Camera-type eye (tissue), 1 donor: ENCODE measurements around a stretch of chr15.

DNA sequence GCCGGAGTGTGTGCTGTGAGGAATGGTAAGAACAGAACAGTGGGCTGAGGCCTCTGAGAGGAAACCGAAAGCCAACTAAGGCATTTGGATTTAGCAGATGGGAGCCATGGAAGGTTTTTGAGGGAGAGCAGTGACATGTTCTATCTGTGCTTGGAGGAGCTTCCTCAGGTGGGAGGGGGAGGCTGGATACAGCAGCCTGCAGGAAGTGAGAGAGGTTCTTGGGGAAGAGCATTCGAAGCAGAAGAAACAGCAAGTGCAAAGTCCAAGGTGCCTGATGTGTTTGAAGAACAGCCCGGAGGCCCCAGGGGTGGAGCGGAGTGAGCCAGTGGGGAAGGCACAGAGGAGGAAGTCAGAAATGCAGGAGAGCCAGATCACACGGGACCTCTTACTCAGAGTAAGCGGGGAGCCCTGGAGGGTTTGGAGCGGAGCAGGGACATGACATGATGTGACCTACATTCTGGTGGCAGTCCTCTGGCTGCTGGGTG lies 10.9 kb downstream of the ITGA11 start:
- RAMPAGE, long total RNA = no peak

DNA sequence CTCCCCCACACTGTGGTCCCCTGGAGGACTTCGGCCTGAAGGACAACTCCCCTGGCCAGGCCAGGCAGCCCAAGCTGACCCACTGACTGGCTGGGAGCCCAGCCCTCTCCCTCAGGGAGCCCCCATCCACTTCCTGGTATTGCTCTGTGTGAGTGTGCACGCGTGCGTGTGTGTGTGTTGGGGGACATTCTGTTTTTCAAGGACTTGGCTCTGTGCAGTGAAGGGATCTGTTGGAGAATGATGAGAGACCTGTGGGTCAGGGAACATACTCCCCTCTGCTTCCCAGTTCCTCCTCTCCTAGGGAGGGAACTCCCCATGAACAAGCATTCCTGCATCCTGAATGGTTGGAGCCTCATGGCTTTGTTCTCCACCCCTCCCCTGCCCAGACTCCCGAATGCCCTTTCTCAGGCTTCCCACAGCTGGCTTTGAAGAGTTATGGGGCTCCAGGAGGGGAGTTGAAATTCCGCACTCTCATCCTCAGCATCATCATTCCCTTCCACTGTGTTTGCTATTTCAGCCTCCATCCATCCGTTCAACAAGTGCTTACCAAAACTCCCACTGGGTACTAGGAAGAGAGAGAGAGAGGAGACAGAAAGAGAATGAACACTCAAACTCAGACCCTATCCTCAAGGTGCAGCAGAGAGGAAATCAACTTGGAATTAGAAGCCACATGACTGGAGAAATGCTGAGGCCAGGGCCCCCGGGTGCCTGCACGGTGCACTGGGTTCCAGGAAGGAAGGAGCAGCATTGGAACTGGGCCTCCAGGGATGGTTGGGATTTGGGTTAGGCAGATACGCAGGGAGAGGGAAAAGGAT lies 29.8 kb downstream of the CORO2B start:
- RAMPAGE, long total RNA = no peak

- RAMPAGE, long total RNA = no peak
Measured at GRCh38 chr15:68616474-68616940, 37.7 kb downstream of the CORO2B start.

DNA sequence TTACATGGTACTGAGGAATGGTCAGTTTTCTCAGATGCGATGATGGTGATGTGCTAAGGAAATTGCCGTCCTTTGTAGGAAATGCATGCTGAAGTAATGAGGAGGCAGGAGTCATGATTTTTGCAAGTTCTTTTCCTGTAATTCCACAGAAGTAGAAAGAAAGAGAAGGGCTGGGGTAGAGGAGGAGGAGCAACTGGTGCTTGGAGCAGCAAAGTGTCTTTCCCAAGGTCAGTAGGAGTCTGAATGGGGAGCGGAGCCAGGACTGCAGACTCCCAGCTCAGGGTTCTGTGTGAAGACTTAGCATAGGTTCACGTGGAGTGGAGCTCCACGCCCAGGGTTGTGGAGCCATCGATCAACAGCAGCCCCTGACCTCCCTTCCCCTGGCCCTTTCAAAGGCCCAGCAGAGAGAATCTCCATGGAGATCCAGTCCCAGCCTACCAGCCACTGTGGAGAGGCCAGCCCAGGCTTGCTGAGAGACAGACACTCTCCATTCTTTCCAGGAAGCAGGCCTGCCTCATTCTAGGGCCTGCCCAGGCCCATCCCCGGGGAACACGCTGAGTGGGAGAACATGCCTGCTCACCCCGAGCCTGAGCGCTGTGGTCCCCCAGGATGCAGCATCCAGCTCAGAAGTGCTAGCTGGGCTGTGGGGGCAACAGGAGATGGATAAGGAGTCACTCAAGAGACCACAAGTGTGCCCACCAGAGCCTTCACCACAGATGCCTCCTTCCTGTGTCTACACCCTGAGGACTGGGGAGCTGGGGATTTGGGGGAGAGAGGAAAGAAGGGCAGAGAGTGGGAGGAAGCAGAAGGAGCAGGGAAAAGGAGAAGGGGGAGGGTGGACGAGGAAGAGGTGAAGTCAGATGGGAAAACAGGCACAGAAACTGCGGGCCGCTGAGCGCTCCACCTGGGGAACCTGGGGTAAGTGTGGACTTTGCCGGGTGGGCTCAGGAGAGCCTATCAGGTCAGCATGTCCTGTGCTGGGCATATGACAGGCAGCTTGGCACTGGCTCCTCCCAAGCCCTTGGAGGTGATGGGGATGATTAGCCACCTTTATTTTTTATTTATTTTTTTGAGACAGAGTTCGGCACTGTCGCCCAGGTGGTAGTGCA lies 62.2 kb downstream of the CORO2B start:
- RAMPAGE, long total RNA = no peak

- RAMPAGE, long total RNA = no peak
Measured at GRCh38 chr15:68651048-68651664, 72.4 kb downstream of the CORO2B start.

- RAMPAGE, long total RNA = no peak
Measured at GRCh38 chr15:68776311-68777371, 44.1 kb downstream of the ANP32A start.

DNA sequence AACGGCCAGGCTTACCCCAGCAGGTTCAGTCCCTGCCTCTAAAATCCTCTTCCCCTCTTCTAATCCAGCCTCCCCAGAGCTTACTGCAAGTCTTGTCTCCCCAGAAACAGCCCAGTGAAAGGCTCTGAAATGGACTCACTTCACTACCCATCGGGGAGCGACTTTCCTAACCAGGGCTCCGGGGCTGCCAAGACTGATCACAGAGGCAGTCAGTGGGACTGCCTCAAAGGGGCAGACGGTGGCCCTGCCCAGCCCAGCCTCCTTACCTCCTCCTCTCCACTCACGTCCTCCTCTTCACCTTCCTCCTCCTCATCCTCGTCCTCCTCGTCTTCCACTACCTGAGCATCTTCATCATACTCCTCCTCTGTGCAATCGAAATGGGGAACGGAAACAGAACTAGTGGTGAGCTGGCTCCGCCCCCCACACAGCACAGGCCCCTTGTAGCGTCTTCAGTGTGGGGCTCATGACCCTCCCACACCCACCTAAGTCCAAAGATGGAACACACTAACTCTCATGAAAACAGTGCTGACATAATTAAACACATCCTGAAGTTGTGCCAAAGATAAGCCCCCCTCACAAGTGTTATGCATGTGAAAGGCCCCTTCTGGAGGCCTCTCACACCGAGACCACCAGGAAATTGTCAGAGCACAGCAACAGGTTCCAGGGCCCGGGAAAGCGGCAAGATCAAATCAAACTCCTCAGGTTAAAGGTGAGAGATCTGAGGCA lies 37.8 kb downstream of the ANP32A start:
- RAMPAGE, long total RNA = no peak

GRCh38 chr15:68801783-68802272 lies 18.9 kb downstream of the ANP32A start:
- RAMPAGE, long total RNA = no peak

- RAMPAGE, long total RNA = no peak
Measured at GRCh38 chr15:69455578-69456752, 3.3 kb downstream of the RPLP1 start.

DNA sequence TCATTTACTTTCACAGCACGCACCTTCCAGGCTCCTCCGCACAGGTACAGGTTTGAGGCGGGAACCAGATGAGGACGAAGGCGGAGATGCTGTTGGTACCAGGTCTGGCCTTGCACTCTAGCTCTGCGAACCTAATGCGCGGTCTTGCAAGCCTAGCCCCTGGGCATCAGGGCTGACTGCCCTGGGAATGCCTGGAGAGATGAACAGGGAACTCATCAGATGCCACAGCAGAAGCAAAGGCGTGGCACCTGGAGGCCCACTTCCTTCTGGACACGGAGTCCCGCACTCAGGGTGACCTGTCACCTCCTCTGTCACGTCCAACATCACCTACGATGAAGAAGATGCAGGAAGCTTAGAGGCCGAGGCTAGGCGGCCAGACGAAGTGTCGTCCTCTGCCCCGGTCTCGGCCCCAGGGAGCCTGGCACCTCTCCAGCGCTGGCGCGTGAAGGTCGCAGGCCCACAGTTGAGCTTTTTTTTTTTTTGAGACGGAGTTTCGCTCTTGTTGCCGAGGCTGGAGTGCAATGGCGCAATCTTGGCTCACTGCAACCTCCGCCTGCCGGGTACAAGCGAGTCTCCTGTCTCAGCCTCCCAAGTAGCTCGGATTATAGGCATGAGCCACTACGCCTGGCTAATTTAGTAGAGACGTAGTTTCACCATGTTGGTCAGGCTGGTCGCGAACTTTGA lies 9.5 kb downstream of the RPLP1 start:
- RAMPAGE, long total RNA = no peak

- RAMPAGE, long total RNA = no peak
Measured at GRCh38 chr15:69468151-69469354, 15.9 kb downstream of the RPLP1 start.

GRCh38 chr15:69482689-69483188 lies 30.1 kb downstream of the RPLP1 start:
- RAMPAGE, long total RNA = no peak

- RAMPAGE, long total RNA = no peak
Measured at GRCh38 chr15:69562580-69563841, 110.4 kb downstream of the RPLP1 start.

DNA sequence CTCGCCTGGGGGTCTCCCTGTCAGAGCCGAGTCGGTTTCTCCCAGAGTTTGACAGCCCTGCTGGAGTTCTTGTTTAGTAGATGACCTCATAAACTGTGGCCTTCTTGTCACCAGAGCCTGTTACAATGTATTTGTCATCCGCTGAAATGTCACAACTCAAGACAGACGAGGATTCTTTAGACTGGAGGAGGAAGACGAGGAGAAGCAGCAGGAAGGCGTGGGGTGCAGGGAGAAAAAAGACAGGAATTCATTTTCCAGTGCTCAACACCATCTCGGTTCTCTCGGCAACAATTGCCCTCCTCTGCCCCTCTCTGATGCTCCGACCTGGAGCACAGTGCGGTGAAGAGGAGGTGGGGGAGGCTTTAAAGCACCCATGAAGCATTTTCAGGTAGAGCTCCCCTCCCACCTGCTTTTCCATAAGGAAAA lies 47.7 kb downstream of the TLE3 start:
- RAMPAGE, long total RNA = no peak

DNA sequence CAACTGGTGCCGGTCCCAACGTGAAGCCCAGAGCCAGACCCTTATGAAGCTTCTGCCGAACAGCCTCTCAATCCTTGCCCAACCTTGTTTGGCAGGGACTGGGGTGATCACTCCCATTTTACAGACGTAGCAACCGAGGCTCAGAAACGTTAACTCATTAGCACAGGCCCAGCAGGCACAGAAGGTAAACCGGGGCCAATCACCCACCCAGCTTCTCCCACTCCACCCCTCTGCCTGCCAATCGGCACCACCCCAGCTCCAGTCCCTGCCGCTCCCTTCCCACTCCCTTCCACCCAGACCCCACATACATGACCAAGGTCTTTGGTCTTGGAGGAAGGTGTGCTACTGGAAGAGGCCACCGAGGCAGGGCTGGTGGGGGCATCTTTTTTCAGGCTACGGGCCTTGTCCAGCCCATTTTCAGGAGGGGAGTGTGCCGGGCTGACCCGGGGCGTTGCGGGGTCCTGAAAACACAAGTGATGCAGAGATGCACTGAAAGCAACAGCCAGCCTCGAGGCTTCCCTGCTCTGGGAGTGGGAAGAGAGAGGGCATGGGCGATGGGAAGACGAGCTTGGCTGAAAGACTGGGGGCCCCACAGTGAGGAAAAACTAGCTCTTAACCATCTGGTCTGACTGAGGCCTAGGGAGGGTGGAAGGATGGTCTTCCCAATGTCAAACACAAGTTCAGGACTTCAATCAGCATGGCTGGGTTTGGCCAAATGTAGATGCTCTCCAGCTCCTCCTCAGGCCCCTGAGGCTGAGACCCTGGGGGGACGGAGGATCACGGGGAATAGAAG lies 39.2 kb downstream of the TLE3 start:
- RAMPAGE, long total RNA = no peak

DNA sequence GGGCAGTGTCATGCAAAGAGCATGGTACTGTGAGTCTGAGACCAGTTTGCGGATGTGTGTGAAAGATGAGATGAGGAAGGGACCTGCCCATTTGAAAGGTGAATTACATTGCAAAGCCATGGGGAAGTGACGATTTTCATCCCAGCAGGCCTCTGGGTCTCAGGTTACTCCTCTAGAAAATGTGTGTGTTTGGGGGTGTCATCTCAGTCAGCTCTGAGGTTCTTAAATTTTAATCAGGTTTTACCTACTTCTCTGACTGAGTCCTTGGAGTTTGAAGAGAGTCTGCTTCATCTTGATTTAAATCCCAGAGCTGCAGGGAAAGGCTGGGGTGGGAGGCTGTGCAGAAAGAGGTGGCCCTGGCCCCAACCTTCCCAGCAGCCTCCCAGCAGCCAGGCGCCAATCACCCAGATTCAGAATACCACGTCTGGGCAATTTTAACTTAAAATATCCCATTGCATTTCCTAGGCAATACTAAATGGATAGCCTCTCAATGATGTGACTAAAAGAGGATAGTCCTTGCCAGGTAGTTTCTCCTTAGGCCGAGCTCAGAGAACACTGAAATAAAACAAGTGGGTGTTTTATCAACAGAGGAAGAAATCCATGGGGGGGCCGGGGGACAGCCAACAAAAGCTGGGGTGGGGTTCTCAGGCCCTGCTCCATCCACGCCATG lies 15.9 kb downstream of the TLE3 start:
- RAMPAGE, long total RNA = no peak

DNA sequence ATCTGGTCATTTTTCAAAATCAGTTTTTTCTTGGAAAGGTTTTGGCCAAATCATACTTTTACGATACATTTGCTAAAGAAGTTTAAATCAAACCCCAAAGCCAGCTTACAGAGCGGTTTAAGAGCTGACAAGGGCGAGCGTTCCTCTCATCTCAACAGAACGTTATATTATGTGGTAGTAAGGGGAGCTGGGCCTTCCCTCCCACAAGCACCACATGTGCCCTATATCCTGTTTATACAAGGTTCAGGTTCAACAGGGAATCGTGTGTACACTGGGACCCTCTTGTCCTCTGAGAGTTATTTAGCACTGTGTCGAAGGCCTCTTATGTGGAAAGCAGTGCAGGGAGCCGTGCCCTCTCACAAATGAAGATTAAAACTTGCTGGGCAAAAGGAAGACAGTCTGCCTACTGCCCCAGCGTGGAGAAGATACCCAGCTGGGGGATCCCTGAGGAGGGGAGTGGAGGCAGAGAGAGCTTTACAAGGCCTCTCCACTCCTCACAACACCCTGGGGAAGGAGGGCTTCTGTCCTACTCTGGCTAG lies 3.0 kb downstream of the TLE3 start:
- RAMPAGE, long total RNA = no peak

DNA sequence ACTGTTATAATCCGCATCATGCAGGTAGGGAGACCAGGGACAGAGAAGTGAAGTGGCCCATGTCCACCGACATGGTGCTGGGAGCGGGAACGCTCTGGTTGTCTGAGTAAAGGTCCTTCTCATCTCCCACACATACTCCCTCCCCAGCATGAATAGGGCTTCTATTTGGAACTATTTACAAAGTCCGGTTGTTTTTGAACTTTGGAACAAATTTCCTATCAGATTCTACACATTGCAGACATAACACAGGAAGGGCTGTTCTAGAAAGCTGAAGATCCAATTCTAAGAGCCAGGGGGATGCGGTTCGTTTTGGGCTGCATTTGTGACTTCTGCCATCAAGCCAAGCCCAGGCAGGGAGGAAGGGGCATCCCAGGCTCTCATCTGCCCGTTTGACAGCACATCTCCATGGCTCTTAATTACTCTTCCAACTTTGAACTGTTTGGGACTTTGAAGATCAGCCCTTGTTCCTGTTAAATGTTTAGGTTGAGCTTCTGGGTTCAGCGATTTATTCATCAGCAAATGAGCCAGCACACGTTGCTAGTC lies 94.9 kb upstream of the TLE3 start:
- RAMPAGE, long total RNA = no peak

- RAMPAGE, long total RNA = no peak
Measured at GRCh38 chr15:70196503-70196994, 98.8 kb upstream of the TLE3 start.

- RAMPAGE, long total RNA = no peak
Measured at GRCh38 chr15:70528213-70528612, 235.1 kb downstream of the UACA start.